ENCODE measurements around a stretch of chr3.

GRCh38 chr3:188454320-188454938 is 300.5 kb downstream of the LPP start:
- RRBS, result no CpG with 5 or more reads among the region's 7 CpGs
CAGE:
- cytosol, long polyA plus RNA, result no peak
- long polyA plus RNA, result no peak
- nucleus, long polyA plus RNA, result no peak

GRCh38 chr3:188630442-188630942 is 476.5 kb downstream of the LPP start:
- RRBS, result no CpG with 5 or more reads among the region's 2 CpGs
CAGE:
- cytosol, long polyA plus RNA, result no peak
- long polyA plus RNA, result no peak
- nucleus, long polyA plus RNA, result no peak

- RRBS, result no CpG with 5 or more reads among the region's 28 CpGs
CAGE:
- cytosol, long polyA plus RNA, result no peak
- long polyA plus RNA, result no peak
- nucleus, long polyA plus RNA, result no peak
These were observed 481.8 kb downstream of the LPP start for GRCh38 chr3:188635500-188636362.

DNA sequence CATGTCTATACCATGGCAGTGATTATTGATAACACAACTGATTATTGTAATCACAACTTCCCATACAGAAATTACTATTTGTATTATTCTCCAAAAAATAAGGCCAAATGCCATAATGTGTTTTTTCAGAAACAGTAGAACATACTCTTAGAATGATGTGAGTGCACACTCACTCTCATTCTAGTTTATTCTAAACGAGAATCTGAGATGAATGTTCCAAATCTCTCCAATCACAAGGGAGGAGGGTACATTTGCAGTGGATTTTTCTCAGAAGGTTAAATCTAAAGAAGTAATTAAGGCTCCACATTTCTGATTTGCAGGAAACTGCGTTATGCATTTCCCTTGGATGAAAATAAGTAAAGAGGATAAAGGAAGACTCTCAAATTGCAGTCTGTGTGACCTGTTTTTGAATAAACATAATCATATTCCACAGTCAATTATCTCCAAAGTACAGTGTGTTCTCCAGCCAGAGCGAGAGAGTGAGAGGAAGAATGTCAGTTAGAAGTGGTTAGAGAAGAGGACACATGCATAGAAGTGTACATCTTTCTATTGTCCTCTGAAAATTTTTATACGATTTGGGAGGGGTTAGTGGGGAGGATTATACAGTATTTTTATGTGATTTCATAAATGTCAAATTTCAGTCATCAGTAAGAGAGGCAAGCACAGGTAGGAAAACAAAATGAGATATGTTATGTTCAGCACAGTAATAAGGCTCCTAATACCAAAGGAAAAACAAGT is 487.0 kb downstream of the LPP start:
- RRBS, result no CpG with 5 or more reads among the region's 4 CpGs
CAGE:
- cytosol, long polyA plus RNA, result no peak
- long polyA plus RNA, result no peak
- nucleus, long polyA plus RNA, result start-site peak on the plus strand centred at position 587 of the sequence, 13 bp wide, 8 reads

DNA sequence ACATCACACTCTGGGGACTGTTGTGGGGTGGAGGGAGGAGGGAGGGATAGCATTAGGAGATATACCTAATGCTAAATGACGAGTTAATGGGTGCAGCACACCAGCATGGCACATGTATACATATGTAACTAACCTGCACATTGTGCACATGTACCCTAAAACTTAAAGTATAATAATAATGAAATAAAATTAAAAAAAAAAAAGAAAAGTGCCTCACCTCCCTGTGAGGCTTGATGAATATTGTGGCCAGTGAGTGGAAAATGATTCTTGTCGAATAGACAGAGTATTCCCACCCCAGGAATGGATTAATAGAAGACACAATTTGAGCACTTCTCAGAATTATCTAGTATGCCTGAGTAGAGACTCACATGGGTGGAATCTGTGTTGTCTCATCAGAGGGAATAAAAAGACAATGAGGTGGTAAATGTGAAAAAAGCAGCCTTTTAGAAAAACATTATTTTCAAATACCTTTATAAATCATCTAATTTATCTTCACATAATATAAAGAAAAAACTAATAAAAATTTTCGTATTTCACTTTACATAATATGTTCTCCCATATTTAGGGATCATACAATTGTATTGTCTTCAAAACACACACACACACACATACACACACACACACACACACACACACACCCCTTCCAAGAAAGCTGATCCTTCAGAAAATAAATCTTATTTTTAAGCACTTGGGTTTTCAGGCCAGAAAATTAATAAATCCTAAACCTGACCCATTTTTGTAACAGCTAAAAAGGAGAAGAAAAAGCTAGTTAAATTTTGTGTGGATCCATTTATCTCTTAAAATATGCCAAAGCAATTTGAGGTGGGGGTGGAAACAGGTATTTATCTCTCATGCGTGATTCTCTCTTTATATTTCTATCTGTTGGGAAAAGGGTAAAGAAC is 285.4 kb upstream of the TPRG1 start:
- RRBS, result no CpG with 5 or more reads among the region's 4 CpGs
CAGE:
- cytosol, long polyA plus RNA, result no peak
- long polyA plus RNA, result no peak
- nucleus, long polyA plus RNA, result no peak

DNA sequence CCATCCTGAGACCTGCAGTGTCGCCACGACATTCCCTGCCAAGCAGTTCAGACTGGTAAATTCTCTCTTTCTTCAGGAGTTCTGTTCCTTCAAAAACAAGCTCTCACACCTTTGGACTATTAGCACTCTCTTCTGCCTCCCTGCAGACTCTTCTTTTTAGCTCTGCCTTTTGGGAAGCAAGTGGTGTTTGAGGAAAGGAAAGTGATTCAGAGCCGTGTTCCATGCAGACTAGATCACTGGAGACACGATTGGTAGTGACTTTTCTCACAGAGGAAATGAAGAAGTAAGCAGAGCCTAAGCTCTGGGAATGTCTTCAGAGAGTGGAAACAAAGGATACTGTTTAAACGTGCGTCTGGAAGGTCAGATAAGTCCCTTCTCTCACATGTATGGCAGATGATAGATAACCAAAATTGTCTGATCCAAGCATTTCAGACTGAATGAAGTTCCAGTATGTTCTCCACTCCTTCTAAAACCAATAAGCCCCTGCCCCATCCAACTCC is 270.6 kb upstream of the TPRG1 start:
- RRBS, result no CpG with 5 or more reads among the region's 6 CpGs
CAGE:
- cytosol, long polyA plus RNA, result no peak
- long polyA plus RNA, result no peak
- nucleus, long polyA plus RNA, result no peak

DNA sequence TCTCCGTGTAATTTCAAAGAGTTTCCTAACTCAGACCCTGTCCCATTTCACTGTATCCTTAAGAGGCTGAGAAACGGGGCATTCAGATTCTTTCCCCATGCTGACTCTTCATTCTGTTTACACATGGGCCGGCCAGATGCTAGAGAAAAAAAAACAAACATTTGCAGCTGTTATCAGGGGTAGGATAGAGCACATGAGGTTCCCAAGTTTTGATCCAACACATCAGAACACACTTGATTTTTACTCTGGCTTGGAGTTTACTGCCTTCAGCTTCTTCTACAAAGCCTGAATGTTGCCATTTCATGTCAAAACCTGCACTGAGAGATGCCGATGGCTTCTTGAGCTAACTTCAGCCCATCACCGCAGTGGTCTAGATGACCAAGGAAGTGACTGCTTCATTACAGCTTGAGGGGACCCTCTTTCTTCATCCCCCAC is 215.8 kb upstream of the TPRG1 start:
- RRBS, result no CpG with 5 or more reads among the region's 5 CpGs
CAGE:
- cytosol, long polyA plus RNA, result no peak
- long polyA plus RNA, result no peak
- nucleus, long polyA plus RNA, result no peak

DNA sequence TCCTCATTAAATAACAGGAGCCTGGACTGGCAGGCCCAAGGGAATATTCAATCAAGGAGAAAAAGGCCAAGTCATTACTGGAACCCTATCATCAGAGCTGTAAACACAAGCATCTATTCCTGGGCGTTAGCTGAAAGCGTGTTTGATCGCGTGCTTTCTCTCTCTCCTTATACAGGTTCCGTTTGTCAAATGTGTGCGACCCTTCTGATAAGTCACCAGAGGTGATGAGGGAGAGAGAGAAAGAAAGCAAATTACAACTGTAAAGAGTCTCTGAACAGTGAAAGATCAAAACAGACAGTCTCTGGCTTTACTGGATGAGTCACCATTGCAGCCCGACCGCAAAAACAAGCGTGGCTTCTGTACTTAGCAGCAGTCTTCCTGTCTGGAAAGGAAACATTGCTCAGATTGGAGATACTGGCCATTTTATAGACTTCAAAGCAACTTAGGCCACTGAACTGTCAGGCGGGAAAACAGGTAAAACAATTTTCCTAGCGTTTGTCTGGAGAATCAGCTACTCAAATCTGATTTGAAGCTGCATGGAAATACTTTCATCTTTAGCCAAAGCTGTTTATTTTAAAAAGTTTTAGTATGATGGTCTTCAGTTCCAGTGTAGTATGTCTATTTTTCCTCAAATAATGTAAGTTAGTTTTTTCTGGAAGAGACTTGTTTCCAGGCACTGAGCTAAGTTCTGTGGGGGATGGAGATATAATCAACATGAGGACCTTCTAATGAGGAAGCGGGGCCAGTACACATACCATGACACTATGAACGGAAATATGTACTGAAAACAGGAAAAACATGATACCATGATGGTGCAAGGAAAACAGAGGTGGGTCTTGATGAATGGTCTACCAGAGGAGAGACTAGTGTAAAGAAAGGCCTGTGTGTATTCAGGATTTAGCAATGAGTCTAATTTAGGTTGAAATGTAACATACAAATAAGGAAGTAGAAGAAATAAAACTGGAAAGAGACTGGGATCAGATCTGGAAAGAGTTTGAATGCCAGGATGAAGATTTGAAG is 39.2 kb upstream of the TPRG1 start:
- RRBS, result no CpG with 5 or more reads among the region's 13 CpGs
CAGE:
- cytosol, long polyA plus RNA, result no peak
- long polyA plus RNA, result no peak
- nucleus, long polyA plus RNA, result no peak

DNA sequence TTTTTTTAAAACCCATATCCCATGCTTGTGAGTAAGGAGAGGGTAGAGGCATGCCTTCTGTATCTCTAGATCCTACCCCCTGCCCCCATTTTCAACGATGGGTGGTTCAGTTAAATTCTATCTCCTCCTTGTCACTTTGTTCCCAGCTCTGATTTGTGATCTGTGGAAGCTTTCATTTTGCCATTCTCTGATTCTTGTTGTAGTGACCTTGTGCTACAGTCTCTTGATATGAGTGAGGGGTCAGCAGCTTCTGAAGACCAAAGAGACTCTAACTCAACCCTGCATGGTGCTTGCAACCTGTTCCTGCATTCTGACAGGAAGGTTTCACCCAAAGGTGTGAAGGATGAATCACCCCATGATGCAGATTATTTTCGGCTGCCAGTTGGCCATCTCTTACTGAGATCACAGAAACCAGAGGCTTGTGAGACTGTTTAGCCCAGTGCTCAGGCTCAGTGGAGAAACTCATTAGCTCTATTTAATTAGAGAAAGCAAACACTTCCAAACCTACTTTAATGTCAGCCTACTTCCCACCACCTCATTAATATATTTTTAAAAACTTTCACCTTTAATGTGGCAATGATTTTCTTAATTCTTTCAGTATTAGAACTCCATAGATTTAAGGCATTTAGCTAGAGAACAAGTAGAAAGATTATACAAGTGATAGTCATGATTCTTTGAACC is 29.3 kb upstream of the TPRG1 start:
- RRBS, result no CpG with 5 or more reads among the region's 2 CpGs
CAGE:
- cytosol, long polyA plus RNA, result no peak
- long polyA plus RNA, result no peak
- nucleus, long polyA plus RNA, result no peak

- RRBS, result no CpG with 5 or more reads among the region's 6 CpGs
CAGE:
- cytosol, long polyA plus RNA, result no peak
- long polyA plus RNA, result no peak
- nucleus, long polyA plus RNA, result no peak
These were observed 98.5 kb downstream of the TPRG1 start for GRCh38 chr3:189270135-189270862.

GRCh38 chr3:189392839-189393362 is 221.1 kb downstream of the TPRG1 start:
- RRBS, result no CpG with 5 or more reads among the region's 2 CpGs
CAGE:
- cytosol, long polyA plus RNA, result no peak
- long polyA plus RNA, result no peak
- nucleus, long polyA plus RNA, result no peak

- RRBS, result no CpG with 5 or more reads among the region's 7 CpGs
CAGE:
- cytosol, long polyA plus RNA, result no peak
- long polyA plus RNA, result no peak
- nucleus, long polyA plus RNA, result no peak
These were observed 185.3 kb downstream of the P3H2 start for GRCh38 chr3:189935412-189935877.

- RRBS, result 100% methylated on average over 1 of the region's 8 CpGs
CAGE:
- cytosol, long polyA plus RNA, result no peak
- long polyA plus RNA, result no peak
- nucleus, long polyA plus RNA, result no peak
These were observed 19.2 kb downstream of the P3H2 start for GRCh38 chr3:190101217-190102145.

- RRBS, result no CpG with 5 or more reads among the region's 4 CpGs
CAGE:
- cytosol, long polyA plus RNA, result no peak
- long polyA plus RNA, result no peak
- nucleus, long polyA plus RNA, result start-site peak on the minus strand at chr3:190109275-190109718, 5 reads
These were observed 11.4 kb downstream of the P3H2 start for GRCh38 chr3:190109089-190109804.

- RRBS, result no CpG with 5 or more reads among the region's 4 CpGs
CAGE:
- cytosol, long polyA plus RNA, result no peak
- long polyA plus RNA, result no peak
- nucleus, long polyA plus RNA, result no peak
These were observed 90.3 kb downstream of the CLDN1 start for GRCh38 chr3:190231647-190232545.

DNA sequence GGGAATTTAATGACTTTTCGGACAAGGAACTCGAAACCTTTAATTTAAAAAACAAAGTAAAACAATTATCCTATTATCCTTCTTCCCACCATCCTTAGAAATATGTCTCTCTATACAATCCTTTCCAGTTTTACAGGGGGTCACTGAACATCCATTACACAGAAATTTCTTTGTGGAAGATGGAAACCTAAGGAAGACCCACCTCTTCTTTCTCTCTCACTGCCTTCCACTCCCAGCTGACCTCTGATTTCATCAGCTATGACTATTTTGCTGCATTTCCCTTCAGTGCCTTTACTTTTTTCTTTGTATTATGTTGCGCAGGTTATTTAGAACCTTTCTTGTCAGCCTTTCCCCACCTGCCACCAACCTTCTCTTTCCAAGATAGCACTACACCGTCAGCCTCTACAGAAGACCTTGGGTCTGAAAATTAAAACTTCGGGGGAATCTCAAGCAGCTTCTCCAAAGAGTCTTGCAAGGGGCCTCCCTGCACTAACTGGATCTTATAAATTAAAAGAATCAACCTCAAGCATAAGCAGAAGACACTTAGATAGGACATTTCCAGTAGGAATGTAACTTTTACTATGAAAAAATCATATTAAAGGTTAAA is 1.2 kb downstream of the CLDN1 start:
- RRBS, result no CpG with 5 or more reads among the region's 5 CpGs
CAGE:
- cytosol, long polyA plus RNA, result no peak
- long polyA plus RNA, result no peak
- nucleus, long polyA plus RNA, result no peak

GRCh38 chr3:190491466-190492087 is 22.3 kb upstream of the IL1RAP start:
- RRBS, result no CpG with 5 or more reads among the region's 5 CpGs
CAGE:
- cytosol, long polyA plus RNA, result no peak
- long polyA plus RNA, result no peak
- nucleus, long polyA plus RNA, result no peak

- RRBS, result no CpG with 5 or more reads among the region's 4 CpGs
CAGE:
- cytosol, long polyA plus RNA, result no peak
- long polyA plus RNA, result no peak
- nucleus, long polyA plus RNA, result no peak
These were observed 61.6 kb downstream of the IL1RAP start for GRCh38 chr3:190575448-190575933.

DNA sequence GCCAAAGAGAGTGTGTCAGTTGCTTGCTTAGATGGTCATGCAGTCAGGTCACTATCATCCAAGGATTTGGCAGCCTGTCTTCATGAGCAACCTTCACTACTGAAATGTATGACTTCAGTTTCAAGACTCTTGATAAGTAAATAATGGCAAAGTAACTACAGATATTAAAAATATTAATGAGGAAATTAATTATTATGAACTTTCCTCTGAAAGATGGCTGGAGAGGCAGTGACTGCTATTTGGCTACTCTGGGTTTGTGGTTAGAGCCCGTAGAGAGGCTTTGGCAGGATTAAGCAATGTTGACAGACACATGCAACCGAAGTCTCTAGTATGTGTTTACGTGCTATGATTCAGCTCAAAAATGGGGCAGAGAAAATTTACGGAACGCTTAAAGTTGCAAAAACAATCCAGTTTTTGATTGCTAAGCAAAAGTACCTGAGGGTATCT is 133.7 kb downstream of the GMNC start:
- RRBS, result no CpG with 5 or more reads among the region's 5 CpGs
CAGE:
- cytosol, long polyA plus RNA, result no peak
- long polyA plus RNA, result no peak
- nucleus, long polyA plus RNA, result no peak

- RRBS, result no CpG with 5 or more reads among the region's 3 CpGs
CAGE:
- cytosol, long polyA plus RNA, result no peak
- long polyA plus RNA, result no peak
- nucleus, long polyA plus RNA, result no peak
These were observed 54.8 kb downstream of the GMNC start for GRCh38 chr3:190807503-190808335.

All from H1 (cell line).